ENCODE results near the gene GCM2.

DNA sequence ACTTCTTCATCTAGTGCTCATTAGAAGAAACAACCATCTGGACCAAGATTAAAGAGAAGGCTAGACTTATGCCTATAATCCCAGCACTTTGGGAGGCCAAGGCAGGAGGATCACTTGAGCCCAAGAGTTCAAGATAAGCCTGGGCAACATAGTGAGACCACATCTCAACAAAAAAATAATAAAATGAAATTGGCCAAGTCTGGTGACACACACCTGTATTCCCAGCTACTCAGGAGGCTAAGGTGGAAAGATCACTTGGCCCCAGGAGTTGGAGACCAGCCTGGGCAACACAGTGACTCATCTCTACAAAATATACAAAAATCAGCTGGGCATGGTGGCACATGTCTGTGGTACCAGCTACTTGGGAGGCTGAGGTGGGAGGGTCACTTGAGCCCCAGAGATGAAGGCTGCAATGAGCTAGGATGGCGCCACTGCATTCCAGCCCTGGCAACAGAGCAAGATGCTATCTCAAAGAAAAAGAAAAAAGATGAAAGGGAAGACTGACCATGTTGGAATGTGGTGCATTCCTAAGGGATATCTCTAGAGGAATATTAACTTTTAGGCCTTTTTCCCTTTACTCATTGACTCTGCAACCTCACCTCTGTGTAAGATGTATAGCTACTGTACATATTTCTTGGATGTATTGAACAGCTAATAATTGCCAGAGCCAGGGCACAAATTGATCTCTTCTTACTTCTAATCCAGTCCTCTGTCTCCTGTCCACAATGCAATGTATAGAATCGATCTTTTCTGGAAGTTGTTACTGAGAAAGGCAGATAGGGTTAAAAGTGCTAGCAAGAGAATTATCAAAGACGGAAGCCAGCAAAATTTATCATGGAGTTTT lies 46.1 kb downstream of the GCNT2 start:
- PRO-cap = no peak

- PRO-cap = no peak
These were observed at the start of gene GCM2 for GRCh38 chr6:10881866-10882194. Gene GCM2, minus strand, starts transcription at chr6:10882041.

DNA sequence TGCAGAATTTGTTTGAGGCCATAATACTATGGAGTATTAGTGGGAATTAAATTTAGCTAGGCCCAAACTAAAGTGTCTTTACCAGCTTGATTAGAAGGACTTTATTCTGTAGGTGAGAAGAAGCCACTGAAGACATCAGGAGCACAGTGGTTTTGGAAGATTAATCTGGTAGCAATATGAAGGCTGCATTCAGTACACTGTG lies 68.3 kb downstream of the ELOVL2 start:
- PRO-cap = no peak

GRCh38 chr6:11066637-11067289 lies 22.7 kb upstream of the ELOVL2 start:
- PRO-cap = no peak

GRCh38 chr6:11194874-11195192 lies 37.6 kb downstream of the NEDD9 start:
- PRO-cap = no peak

DNA sequence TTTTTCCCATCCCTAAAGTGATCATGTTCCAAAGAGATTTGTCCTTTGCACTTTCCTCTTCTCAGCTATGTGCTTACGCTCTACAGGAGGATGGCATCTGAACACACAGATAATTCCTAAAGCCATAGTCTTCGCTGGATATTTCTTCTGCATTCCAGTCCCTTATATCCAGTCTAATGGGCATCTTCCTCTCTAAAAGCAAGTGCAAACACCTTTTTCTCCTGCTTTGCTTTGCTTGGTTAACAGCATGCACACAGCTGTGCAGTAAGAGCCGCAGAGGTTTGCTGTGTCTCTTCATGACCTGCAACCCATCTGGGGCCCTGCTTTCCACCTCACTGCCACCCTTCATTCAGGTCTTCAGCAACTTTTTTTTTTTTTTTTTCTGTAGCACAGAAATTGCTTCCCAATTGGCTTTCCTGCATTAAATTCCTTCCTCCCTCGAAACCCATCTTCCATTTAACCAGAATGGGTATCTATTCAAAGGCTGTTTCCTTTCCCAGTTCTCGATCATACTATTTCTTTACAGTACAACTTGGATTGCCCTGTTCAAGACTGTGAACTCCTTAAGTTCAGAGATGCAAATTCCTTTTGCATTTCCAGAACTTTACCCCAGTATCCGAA lies 14.4 kb downstream of the NEDD9 start:
- PRO-cap = no peak

DNA sequence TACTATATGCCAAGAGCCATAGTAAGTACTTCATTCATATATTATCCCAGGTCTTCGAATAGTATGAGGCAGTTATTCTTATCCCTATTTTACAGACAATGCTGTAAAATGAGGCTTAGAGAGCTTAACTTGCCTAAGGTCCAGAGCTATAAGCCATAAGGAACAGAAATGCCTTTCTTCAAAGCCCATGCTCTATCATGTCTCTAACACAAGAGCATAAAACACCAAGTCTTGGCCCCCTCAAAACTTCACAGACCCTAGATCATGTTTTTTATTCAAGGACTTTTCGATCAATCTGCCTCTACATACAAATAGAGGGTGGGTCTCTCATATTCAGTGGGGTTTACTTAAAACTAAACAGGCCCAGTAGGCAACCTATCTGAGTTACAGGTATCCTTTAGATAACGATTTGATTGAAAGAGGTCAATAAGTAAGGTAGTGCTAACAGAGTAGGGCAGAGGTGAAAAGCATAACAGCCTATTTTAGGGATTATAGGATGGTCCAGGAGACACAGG lies 5.1 kb downstream of the NEDD9 start:
- PRO-cap = no peak

GRCh38 chr6:11228876-11230220 lies 3.1 kb downstream of the NEDD9 start:
- PRO-cap = bidirectional peak, plus-strand start at chr6:11229477, minus-strand start at chr6:11229424; bidirectional peak, plus-strand start at chr6:11229828, minus-strand start at chr6:11229757

DNA sequence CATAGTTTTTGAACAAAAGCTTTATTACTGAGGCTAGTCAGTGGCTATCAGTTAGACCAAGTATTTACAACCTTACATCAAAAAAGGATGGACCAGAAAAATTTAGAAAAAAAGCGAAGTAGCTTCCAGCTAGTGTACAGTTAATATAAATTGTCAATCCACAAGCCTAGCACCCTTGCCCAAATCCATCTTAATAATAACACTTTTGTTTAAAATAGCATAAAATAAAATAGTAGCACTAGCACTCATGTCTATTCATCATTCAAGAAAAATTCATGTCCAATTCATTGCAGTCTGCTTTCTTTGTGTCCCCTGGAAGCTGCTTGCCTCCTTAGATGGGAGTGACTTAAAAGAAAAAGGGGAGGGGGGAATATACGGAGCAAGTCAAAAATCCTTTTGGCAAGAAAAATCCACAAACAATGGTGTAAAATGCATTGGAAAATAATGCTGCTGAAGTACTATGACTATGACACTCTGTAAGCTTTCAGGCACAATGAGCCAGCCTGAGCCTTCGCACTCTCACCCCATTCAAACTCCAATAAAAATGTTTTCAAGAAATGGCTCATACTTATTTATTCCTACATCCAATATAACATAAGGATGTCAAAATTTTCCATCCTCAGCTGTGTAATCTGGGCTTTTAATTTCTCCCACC lies 985 bp downstream of the NEDD9 start:
- PRO-cap = unidirectional peak, plus-strand start at position 292 of the sequence; bidirectional peak, plus-strand start at position 491 of the sequence, minus-strand start at position 321 of the sequence

- PRO-cap = no peak
These were observed 41.0 kb upstream of the NEDD9 start for GRCh38 chr6:11273455-11273879.

DNA sequence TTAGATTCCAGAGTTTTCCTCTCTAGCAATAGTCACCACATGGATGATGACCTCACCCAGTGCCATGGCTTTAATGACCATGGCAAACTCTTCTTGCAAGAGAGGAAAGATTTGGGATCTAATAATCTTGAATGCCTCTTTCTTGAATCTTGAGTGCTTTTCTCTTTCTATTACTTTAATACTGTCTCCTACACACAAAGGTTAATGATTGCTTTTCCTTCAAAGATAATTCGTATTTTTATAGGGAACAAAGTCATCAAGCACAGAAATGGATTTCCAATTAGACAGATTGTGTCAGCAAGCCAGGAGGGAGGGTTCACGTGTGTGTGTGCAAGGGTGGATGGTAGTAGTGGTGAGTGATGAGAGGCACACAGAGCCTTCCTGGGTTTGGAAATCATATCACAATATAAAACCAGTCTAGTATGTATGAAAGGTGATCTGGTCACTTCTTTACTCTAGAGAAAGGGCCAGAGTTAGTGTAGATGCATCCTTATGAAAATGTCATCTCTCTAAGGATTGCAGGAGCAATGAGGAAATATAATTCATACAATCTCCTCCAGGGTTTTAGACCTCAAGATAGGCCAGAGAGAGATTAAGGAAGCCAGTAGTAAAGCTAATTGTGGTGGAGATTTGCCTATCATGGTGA lies 51.2 kb upstream of the NEDD9 start:
- PRO-cap = no peak

GRCh38 chr6:11296987-11297416 lies 64.5 kb upstream of the NEDD9 start:
- PRO-cap = unidirectional peak, plus-strand start at chr6:11297262

GRCh38 chr6:11317940-11318893 lies 85.7 kb upstream of the NEDD9 start:
- PRO-cap = unidirectional peak, minus-strand start at chr6:11318191; bidirectional peak, plus-strand start at chr6:11318736, minus-strand start at chr6:11318414

DNA sequence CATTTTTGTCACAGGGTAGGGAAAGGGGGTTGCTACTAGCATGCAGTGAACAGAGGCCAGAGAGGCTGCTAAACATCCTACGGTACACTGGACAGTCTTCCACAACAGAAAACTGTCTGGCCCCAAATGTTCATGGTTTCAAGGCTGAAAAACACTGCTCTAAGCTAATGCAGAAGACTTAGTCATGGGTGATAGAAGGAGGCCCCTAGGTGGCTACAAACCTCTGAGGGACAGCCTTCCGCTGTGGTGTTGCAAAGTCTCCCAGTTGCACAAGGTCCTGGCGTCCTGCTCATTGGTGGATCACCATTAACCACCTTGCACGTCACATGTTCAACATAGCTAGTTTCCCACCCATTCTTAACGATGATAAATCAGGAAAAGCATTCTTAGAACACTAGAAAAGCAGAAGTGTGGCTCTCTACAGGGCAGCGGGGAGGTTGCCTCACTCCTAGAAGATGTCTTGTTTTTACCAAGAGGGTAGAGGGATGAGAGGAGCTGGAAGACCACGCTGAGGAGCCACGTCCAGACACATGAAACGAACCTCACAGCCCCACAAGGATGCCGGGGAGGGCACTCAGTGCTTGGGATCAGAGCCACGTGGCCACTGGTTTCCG lies 91.2 kb upstream of the NEDD9 start:
- PRO-cap = no peak

- PRO-cap = no peak
These were observed 124.3 kb upstream of the NEDD9 start for GRCh38 chr6:11356685-11357219.

DNA sequence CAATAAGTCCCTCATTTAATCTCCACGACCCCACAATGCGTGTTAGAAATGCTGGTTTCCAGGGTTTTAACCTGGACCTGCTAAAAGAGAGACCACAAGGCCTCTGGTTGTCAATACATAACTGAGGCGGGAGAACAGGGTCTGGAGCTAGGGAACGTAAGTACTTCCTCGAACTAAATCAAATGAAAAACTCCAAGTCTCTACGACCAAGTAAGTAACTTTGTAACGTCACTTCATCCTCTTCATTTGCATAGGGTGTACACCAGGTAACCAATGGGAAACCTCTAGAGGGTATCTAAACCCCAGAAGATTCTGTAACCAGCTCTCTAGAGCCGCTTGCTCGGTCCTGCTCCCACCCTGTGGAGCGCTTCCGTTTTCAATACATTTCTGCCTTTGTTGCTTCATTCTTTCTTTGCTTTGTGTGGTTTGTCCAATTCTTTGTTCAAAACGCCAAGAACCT lies 133.5 kb upstream of the TMEM170B start:
- PRO-cap = no peak

- PRO-cap = no peak
These were observed 114.0 kb upstream of the TMEM170B start for GRCh38 chr6:11423530-11423966.

DNA sequence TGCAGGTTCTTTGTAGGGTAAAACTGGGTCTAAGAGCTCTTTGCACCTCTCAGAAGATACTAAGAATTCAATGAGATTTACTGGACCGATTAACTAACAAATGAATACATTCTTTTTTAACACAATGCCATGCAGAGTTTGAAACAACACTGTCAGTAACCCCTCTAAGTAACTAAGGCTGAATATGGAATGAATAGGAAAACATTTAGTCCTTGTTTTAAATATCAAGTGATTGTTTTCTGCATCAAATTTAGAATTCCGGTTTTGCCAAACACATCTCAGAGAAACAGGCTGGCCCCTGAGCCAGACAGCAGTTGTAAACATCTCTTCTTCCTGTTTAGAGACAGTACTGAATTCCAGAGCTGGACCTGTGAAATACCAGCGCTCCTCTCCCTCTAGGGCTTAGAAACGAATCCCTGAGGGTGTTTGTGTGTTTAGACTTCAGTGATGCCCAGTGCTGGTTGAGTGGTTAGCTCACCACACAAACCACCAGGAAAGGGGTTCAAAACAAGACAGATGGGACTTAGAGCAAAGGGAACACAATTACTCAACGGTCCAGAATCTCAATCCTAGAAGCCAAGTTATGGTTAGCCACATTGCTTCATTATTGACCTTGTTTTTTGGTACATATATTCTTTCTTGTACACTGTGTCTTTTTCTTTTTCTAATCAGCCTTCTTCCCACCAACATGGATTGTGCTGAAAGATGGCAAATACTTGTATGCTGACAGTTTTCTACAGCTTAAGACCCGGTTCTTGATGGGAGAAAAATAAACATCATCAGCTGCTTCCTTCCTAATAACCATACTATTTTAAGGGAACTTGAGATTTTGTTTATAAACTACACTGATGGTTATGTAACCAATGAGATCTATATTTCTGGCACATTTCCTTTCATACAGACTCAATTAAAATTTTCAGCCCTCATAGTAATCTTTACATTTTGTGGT lies 108.6 kb upstream of the TMEM170B start:
- PRO-cap = no peak

GRCh38 chr6:11437948-11438395 lies 99.6 kb upstream of the TMEM170B start:
- PRO-cap = no peak

- PRO-cap = no peak
These were observed 64.3 kb upstream of the TMEM170B start for GRCh38 chr6:11473031-11473795.

Data from gallbladder (tissue), 1 donor.